Daoy (cell line): ENCODE measurements around a stretch of chr2.

DNA sequence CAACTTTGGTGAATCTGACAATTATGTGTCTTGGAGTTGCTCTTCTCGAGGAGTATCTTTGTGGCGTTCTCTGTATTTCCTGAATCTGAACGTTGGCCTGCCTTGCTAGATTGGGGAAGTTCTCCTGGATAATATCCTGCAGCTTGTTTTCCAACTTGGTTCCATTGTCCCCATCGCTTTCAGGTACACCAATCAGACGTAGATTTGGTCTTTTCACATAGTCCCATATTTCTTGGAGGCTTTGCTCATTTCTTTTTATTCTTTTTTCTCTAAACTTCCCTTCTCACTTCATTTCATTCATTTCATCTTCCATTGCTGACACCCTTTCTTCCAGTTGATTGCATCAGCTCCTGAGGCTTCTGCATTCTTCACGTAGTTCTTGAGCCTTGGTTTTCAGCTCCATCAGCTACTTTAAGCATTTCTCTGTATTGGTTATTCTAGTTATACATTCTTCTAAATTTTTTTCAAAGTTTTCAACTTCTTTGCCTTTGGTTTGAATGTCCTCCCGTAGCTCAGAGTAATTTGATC is 214.8 kb downstream of the SLC8A1 start:
- RAMPAGE, long total RNA = no peak

- RAMPAGE, long total RNA = no peak
Measured at GRCh38 chr2:40434747-40435076, 17.2 kb downstream of the SLC8A1 start.

- RAMPAGE, long total RNA = no peak
Measured at GRCh38 chr2:41720695-41721471, 326.9 kb upstream of the PKDCC start.

DNA sequence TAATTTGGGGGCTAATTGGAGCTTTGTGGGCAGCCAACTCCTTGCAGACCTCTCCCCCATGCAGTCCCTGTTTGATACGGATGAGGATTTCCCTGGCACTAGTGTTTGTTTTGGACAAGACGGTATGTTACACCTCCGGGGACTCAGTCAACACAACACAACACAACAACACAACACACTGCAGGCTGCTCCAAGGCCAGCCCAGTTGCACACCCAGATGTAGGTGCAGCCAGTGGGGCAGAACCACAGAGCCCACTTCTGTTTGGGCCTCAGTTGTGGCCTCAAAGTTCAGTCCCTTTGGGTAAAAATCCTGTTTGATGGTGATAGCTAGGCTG is 141.0 kb upstream of the PKDCC start:
- RAMPAGE, long total RNA = no peak

DNA sequence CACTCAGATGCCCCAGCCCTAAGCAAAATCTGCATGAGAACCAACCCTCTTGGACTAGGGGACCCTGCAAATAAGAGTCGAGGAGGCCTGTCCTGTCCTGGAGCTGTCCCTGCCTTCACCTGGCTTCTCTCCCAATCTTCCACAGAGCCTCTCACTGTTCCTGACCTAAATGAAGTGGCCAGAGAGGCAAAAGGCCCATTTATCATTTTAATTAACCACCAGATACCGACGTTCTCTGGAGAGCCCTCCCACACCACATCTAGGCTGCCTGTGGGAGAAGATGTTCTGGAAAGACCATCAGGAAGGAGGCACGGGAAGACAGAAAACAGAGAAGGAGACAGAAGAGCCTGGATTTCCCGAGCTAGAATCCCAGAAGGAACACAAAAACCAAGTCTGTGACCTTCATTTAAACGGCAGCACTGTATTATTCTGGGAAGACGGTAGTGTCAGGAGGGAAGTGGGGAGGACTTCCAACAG is 120.6 kb upstream of the PKDCC start:
- RAMPAGE, long total RNA = no peak

DNA sequence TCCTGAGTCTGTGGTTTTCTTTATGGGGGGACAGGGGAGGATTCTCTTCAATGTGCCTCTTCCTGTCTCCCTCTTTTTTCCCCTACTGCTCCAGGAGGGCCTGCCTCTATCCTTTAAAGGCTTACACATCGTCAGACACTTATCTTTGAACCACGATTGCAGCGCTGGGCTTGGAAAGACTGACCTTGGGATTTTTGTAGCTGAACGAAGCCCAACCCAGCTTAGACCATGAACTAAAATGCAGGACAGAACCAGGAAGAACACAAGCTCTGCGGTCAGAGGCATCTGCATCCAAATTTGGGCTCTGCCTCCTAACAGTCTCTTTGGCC is 7.0 kb upstream of the PKDCC start:
- RAMPAGE, long total RNA = no peak

DNA sequence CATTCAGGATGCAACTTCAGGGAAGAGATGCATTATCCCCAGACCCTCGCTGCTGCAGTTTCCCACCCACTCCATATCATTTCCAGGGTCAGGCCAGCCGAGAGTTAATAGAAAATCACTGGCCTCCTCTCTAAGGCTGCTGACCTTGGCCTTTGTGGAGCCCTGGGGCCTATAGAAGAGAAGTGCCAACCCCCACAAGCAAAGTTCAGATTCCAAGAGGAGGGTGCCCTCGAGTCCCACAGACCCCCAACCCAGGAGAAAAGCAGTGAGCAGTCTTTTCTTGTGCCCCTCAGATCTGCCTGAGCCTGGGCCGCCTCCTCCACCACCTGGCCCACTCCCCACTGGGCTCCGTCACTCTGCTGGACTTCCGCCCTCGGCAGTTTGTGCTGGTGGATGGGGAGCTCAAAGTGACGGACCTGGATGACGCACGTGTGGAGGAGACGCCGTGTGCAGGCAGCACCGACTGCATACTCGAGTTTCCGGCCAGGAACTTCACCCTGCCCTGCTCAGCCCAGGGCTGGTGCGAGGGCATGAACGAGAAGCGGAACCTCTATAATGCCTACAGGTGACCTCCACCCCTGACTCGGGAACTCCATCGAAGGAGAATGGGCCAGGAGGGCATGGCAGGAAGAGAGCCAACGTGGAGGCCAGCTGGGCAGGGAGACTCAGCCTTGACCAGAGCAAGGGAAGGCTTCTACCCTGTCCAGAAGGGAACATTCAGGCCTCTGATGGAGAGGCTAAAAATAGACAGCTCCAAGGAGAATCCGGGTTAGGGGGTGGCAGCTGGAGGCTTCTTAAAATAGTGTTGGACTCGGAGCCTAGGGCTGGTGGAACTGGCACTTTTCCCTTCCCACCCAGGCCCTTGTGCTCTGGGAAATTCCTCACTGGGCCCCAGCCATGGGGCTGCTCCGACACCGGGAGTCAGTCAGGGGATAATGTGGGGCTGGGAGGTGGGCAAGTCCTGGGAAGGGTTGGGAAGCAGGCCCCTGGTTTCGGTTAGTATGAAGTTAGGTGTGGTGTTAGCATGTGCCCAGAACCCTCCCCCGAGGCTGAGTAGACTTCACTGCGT is 6.3 kb downstream of the PKDCC start:
- RAMPAGE, long total RNA = no peak

- RAMPAGE, long total RNA = no peak
Measured at GRCh38 chr2:42142779-42143419, 26.3 kb upstream of the EML4 start.

GRCh38 chr2:42163544-42163812 is 5.7 kb upstream of the EML4 start:
- RAMPAGE, long total RNA = no peak

GRCh38 chr2:42247004-42247746 is 78.0 kb downstream of the EML4 start:
- RAMPAGE, long total RNA = no peak

DNA sequence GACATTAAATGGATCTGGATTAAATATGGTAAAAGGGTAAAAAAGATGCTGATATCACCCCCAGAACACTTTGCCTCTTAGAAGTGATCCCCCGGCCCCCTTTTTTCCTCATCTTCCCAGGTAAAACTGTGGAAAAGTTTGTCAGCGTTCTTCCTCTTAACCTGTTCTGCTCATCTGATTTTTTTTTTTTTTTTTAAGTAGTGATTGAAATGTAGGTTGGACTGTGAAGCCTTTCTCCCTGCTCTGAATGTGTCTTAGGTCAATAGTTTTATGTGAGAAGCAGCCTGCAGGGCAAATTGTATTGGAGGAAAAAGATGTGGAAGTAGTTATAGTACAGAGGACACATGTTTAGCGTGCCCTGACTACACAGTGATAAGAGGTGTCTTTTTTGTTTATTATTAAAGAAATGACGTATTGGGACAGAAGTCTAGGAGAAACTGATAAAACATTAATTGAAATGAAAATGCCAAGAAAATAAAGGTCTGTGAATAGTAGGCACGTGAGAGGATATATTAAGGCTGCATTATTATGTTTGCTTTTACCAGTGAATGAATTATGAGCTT is 1.4 kb downstream of the MTA3 start:
- RAMPAGE, long total RNA = no peak

- RAMPAGE, long total RNA = no peak
Measured at GRCh38 chr2:42618109-42618523, 49.7 kb downstream of the MTA3 start.

DNA sequence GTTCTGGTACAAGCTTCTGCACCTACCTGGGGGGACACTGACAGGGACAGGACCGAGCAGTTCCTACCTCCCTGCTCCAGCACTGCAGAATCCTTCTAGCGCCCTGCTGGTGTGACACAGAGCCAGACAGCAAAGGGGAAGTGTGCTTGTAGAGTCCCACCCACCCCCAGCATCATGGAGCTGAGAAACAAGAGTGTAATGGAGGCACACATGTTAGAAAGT is 38.3 kb downstream of the OXER1 start:
- RAMPAGE, long total RNA = no peak

- RAMPAGE, long total RNA = no peak
Measured at GRCh38 chr2:42752576-42752977, 11.4 kb downstream of the OXER1 start.

- RAMPAGE, long total RNA = no peak
Measured at GRCh38 chr2:42856967-42857564, 64.7 kb upstream of the HAAO start.

GRCh38 chr2:42906423-42907552 is 114.4 kb upstream of the HAAO start:
- RAMPAGE, long total RNA = no peak

GRCh38 chr2:42962037-42962444 is 169.7 kb upstream of the HAAO start:
- RAMPAGE, long total RNA = no peak

- RAMPAGE, long total RNA = no peak
Measured at GRCh38 chr2:42964650-42965207, 172.3 kb upstream of the HAAO start.

DNA sequence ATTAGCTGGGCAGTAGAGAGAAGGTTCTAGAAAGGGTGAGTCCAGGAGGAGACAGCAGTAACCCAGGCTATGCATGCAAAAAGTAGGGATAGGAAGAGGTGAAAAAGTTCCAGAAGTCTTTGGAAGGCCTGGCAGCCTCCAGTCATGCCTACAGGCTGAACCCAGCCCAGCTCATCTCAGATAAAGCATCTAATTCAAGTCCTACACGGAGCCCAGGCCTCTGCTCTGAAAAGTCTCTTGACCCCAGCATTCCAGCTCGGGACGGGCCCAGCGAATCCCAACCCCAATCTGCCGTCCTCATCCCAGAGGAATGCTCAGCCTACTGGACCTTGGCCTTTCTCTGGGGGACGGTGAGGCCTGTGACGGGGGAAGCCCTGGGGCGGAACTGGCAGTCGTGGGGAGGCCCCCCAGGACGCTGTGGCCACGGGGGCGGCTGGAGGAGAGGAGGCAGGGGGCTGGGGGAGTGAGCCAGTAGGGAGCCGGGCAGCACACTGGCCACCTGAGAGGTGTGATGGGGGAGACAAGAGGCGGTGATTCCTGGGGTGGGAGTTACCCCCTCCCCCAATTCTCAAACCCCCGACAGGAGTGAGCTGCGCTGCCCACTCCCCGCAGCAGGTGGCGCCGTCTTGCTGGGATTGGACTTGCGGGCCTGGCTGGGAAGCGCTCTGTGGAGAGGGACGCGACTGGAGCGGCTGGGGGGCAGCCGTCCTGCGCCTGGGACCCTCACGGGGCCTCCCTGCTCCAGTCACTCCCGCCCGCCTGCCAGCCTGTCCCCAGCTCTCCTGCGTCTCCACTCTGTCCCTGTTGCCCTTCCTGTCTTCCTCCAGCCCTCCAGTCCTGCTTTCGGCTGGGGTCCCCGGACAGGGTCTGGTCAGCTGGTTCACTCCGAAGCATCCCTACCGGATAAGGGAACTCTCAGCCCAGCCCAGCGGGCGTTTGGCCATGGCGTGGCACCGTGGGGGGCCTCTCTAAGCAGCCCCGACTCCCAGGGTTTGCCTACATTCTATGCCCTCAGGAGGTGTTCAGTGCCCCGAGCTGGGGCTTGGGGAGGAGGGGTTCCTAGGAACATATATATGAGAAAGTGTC is 182.6 kb upstream of the HAAO start:
- RAMPAGE, long total RNA = no peak

DNA sequence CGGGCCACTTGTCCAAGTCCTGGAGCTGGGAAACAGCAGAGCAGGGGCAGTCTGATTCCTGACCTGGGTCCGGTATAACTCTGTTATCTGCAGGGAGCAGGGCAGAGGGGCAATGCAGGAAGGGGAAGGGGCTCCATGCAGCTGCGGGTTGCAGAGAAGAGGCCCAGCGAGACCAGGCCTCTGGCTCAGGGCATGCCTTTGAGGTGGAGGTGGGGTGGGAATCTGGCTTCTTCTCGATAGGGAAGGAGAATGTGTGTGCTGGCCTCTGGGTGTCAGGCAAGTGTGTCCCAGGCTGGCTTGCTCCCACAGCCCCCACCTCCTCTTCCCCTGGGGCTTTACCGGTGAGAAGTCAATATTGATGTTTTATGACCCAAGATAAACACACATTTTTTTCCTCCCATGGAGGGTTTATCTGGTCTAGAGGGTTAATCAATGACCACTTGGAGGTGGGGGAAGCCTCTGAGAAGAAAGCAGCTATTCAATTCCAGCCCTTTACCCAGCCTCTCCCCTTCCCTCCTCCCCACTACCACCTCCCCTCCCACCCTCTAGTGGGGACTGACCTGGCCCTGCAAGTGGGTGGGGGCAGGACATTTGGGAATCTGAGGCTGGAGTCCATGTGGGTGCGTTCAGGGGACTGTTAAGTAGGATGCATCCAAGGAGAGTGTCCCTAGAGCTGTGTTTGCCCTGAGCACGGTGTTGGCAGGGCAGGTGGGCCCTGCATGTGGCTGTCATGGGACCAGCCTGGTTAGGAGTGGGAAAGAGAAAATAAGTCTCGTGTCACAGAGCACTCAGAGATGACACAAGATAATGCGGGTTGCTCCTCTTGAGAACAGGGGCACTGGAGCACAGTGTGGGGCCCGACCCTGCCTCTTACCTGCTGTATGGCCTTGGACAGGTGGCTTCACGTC is 187.3 kb upstream of the HAAO start:
- RAMPAGE, long total RNA = no peak